Islet of Langerhans (tissue), 1 donor: ENCODE measurements around a stretch of chr11.

- RRBS = no CpG with 5 or more reads among the region's 20 CpGs
These were observed 1.2 kb upstream of the NDUFC2 start for GRCh38 chr11:78080589-78081463.

DNA sequence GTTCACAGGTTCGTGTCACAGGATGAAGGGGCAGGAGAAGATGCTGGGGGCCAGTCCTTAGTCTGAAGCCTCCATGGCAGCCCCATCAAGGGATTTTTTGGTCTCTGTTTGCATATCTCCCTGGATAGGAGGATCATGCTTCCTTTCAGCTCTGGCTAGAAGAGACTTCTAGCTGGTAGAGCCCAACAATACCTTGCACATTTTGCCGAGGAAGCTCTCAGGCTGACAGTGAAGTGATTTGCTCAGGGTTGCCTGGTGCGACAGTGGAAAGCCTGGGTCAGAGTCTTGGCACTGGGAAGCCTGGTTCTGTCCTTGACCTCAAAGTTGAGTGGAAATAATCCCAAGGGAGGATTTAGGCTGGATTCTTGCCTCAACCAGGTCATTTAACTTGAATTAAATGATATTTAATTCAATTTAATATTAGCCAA lies 24.3 kb upstream of the ALG8 start:
- RRBS = no CpG with 5 or more reads among the region's 3 CpGs

DNA sequence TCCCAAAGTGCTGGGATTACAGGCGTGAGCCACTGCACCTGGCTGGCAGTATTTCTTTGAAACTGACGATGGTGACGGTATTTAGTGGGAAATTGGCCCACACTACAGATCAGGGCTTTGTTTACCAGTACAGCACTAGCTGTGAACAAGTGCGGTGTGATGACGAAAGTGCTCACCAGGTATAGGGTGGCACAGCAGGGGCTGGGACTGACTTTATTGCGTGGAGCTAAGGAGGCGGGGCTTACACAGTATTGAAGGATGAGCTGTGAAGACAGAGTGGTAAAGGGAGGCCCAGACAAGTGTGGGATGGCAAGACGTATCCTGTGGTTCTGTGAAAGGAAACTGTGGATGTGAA lies 20.3 kb downstream of the KCTD21 start:
- RRBS = no CpG with 5 or more reads among the region's 8 CpGs

- RRBS = no CpG with 5 or more reads among the region's 6 CpGs
These were observed 17.6 kb downstream of the KCTD21 start for GRCh38 chr11:78170771-78171269.

DNA sequence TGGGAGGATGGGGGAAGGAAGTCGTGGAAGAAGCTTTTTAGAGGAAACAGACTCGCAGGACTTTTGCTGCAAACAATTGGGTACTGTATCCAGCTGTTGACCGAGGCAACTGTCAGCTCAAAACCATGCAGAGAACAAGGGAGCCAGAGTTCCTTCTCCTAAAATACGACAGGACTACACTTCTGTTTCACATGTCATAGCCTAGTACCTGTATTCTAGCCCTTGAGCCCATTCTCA lies 66.7 kb downstream of the GAB2 start:
- RRBS = no CpG with 5 or more reads among the region's 4 CpGs

DNA sequence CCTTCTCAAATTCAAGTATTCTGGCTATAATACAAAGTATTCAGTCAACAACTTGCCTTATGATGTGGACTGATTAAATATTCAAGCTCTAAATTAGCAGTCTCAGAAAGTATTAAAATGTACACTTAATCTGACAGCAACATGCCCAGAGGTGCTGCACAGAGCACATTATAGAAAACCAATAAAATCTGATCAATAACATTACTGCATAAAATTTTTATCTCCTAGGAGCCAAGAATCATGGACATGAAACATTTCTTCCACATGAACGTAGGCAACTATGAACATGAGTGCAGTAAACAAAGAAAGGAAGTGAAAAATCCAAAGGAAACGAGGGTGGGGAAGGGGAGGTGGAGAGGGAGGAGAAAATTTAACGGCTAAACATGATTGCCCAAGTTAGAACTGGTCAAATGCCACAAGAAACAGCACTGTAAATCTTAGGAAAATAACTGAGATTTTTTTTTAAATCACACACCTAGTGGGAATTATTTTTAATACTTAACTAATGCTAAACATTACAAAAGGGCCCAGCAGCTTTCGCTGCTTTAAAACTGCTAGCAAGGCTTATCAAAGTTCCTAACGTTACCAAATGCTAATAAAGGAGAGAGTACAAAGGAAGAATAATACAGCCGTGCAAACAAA lies 13.9 kb downstream of the NARS2 start:
- RRBS = no CpG with 5 or more reads among the region's 6 CpGs

DNA sequence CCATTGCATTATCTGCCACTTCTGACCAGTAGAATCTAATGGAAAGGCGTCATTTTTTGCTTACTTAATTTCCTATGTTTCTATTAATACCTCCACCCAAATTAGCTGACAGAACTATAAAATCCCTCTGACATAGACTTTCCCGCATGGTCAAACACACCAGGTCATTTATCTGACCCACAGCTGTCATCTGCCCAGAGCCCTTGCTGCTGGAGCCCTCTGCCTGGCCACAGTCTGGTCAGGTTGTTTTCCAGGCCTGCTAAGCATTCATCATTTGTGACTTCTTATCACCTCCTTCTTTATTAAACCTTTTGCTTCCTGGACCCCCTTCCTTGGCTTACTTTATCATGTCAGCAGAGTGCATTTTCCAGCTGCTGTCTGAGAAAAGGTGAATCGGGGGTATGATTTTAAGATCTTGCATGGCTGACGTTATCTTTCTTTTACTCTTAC lies 258.7 kb upstream of the NARS2 start:
- RRBS = no CpG with 5 or more reads among the region's 4 CpGs

- RRBS = 6% methylated on average over 7 of the region's 37 CpGs
These were observed 2.2 kb downstream of the TENM4 start for GRCh38 chr11:79438527-79439181.

- RRBS = no CpG with 5 or more reads among the region's 3 CpGs
These were observed 75.6 kb downstream of the RAB30 start for GRCh38 chr11:82996069-82996563.

GRCh38 chr11:83070275-83070694 lies 1.4 kb downstream of the RAB30 start:
- RRBS = no CpG with 5 or more reads among the region's 1 CpG

GRCh38 chr11:83510651-83511092 lies 224.5 kb upstream of the CCDC90B start:
- RRBS = no CpG with 5 or more reads among the region's 5 CpGs

DNA sequence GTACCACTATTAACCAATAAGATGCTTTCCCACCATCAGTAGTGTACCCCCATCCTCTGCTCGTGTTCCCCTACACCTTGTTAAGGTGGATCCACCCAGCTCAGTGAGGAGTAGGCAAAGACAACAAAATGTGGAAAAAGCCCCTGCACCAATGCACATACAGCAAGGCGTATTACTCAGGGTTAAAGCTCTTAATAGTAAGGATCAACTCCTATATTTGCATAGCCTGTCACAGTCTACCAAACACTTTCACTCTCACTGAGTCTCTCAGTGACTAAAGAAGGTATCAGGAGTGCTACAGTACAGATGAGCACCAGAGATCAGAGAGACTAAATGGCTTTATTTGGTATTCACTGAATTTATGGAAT lies 396.3 kb upstream of the CCDC90B start:
- RRBS = no CpG with 5 or more reads among the region's 2 CpGs

DNA sequence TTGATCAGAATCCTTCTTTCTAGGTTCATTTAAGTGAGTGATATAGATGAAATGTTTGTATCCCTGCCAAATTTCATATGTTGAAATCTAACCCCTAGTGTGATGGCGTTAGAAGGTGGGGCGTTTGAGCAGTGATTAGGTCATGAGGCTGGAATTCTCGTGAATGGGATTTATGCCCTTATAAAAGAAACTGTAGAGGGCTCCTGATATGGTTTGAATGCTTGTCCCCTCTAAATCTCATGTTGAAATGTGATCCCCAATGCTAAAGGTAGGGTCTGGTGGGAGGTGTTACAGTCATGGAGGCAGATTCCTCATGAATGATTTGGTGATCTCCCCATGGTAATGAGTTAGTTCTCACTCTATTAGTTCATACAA lies 968.9 kb downstream of the DLG2 start:
- RRBS = no CpG with 5 or more reads among the region's 3 CpGs

DNA sequence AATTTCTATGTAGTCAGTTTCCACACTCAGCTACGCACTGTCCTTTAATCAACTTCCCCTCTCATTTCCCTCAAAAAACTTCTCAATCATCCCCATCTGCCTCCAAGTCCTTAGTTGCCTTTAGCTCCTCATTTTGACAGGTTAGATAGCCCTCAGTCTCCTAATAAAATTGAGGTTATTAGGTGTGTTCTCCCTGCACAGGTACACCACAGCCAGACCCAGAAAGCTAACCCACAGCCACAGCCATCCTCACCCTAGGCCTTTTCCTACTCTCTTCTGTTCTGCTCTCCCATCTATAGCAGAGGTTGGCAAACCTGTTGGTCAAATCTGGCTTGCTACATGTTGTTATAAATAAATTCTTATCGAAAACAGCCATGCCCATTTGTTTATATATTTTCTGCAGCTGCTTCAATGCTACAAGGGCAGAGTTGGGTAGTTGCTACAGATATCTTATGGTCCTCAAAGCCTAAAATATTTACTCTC lies 610.5 kb downstream of the DLG2 start:
- RRBS = no CpG with 5 or more reads among the region's 2 CpGs

DNA sequence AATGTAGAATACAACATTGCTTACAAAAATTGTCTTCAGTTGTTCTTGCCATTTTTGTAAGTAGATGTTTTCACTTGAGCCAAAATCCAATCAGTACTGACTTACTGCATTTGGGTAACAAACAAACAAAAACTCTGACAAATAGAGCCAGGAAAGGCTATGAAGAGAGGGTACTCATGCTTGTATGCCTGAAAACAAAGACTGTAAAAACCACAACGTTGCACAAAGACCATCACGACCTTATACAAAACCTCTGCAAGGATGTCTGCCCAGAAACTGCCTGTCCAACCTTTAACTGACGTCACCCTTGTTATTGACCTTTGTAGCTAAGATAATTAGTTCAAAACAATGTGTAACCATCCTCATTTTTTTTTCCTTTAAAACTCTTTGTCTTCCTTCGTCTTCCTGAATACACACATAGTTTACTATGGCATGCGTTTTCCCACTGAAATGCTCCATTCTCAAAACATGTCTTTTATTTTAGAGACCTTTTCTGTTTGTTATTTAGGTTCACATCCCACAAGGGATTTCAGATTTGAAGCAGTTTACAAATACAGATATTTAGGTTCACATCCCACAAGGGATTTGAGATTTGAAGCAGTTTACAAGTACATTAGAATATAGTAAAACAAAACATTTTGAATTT lies 882 bp upstream of the CREBZF start:
- RRBS = no CpG with 5 or more reads among the region's 5 CpGs

DNA sequence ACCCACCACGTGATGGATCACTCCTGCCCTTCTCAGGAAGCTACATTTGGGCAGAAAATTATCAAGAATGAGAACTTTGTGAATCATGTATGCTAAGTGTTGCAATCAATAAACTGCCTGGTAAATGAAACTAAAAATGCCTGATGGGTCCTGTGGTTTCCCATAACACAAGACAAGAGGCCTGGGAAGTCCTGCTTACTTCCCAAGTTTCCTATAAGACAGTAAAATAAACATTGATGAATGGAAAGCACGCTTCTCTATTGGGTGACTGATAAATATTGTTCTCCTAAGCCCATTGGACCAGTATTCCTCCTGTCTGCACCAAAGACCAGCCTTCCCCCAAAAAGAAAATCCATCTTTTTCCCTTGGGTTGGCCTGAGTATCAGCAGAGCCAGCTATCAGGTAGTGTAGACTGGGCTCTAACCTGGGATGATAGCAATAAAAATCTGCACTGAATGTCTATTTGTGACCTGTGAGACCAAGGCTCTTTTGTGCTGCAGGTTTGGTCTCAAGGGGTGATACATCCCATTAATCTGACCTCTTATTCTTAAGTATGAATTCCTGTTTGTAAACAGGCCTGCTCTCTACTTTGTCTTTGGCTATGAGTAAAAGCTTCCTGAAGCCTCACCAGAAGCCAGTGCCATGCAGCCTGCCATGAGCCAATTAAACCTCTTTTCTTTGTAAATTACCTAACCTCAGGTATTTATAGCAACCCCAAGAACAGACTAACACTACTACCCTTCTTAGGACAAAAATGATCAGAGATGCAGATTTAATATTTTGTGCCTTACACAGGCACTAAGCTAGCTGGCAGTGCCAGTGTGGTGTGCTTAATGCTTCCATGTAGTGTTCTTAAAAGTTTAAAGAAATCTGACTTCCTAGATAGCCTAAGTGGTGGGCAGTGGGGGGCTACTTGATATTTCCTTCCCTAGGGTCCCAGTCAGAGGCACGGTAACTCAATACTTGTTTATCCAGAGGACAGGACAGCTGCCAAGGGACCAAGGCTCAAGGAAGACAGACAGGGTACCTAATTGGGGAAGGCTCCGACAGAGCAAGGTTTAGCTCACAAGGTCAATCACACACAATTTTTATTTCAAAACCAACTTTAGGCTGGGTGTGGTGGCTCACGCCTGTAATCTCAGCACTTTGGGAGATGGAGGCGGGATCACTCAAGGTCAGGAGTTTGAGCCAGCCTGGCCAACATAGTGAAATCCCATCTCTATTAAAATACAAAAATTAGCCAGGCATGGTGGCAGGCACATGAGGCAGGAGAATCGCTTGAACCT lies 98.9 kb downstream of the CCDC83 start:
- RRBS = no CpG with 5 or more reads among the region's 7 CpGs

DNA sequence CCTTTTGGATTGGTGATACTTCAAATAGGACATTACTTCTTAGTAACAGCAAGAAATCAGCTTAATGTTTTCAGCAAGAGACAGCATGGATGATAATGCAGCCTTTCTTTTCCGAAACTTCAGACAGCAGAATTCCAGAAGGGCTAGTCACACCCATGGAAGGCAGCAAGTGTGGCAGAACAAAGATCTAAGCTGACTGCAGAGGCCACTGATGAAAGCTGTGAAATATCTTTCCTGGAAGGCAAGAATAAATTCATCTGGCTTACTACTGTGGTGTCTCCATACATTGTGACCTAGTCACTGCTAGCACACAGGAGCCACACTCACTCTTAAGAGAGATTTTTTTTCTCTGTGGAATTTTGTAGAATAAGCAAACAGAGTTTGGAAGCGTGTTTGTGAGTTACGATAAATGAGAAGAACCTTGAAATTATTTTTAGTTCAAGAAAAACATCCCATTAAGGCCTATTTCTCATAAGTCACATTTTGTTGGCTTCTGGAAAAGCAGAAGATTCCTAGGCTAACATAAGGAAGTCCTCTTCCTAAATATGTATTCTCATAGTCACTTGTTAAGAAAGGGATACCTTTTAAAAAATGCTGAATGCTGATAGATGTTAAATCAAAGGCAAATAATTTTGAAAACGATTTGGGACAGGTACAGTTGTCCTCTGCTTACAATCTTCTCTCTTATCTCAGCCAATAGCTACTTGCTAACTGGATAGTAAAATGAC lies 100.6 kb downstream of the CCDC83 start:
- RRBS = no CpG with 5 or more reads among the region's 4 CpGs

GRCh38 chr11:85966735-85968053 lies 101.7 kb downstream of the PICALM start:
- RRBS = no CpG with 5 or more reads among the region's 12 CpGs

DNA sequence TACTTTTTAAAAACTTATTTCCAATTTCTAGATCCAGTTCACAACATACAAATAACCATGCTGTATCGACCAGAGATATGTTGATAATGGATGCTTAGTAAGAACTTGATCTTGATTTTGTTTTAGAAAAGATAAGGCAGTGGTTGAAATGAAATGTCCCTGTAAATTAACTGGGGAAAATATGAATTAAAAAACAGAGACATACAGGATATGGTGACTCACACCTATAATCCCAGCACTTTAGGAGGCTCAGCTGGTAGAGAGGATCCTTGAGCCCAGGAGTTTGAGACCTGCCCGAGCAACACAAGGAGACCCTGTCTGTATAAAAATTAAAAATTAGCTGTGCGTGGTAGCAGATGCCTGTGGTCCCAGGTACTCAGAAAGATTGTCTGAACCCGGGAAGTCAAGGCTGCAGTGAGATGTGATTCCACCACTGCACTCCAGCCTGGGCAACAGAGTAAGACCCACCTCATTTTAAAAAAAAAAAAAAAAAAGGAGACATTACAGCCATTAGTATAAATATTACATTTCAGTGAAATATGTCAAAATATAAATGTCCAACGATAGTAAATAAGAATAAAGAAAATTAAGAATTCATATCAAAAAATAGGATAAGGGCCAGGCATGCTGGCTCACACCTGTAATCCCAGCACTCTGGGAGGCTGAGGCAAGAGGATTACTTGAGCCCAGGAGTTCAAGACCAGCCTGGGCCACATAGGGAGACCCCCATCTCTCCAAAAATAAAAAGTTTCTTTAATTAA lies 4.5 kb downstream of the PICALM start:
- RRBS = no CpG with 5 or more reads among the region's 5 CpGs